GM23248 (cell line): Measurements from ENCODE around the gene DNAAF1.

- RAMPAGE, long total RNA, result no peak
Measured at GRCh38 chr16:82481208-82481418, 145.7 kb upstream of the CDH13 start.

GRCh38 chr16:82584716-82585401 is 41.9 kb upstream of the CDH13 start:
- RAMPAGE, long total RNA, result no peak

GRCh38 chr16:82633901-82634931 is 7.4 kb downstream of the CDH13 start:
- RAMPAGE, long total RNA, result no peak

DNA sequence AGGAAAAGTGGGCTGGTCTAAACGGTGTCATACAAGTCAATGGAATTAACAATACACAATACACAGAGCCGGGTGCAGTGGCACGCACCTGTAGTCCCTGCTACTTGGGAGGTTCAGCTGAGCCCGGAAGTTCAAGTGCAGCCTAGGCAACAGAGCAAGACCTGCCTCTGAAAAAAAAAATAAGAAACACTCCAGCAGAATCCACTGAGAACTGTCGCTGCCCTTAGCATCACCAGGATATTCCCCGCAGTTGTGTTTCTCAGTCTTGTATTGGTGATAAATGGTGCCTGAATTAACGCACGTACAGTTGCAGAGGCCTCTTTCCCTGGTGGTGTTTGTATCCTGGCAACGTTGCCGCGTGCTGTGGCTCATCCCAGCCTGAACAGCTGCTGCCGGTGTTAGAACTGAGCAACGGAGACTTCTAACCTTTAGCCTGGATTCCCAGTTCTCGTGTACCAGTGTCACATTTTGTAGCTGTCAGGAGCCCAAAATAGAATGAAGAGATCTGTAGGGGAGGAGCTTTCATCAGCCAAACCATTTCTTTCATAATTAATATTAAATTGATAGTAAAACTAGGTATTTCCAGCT is 4.8 kb downstream of the MLYCD start:
- RAMPAGE, long total RNA, result no peak

- RAMPAGE, long total RNA, result no peak
Measured at GRCh38 chr16:83911785-83912421, 13.0 kb downstream of the MLYCD start.

DNA sequence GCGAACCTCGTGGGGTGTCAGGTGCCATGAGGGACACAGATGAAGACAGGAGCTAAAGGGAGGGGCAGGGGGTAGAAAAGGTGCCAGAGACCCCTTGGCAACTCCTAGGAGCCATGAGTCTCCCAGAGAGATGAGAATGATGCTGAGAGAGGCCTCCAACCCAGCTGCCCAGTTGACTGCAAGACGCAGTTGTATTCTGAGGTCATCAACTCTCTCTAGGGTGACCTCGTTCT is 13.4 kb downstream of the MLYCD start:
- RAMPAGE, long total RNA, result no peak

DNA sequence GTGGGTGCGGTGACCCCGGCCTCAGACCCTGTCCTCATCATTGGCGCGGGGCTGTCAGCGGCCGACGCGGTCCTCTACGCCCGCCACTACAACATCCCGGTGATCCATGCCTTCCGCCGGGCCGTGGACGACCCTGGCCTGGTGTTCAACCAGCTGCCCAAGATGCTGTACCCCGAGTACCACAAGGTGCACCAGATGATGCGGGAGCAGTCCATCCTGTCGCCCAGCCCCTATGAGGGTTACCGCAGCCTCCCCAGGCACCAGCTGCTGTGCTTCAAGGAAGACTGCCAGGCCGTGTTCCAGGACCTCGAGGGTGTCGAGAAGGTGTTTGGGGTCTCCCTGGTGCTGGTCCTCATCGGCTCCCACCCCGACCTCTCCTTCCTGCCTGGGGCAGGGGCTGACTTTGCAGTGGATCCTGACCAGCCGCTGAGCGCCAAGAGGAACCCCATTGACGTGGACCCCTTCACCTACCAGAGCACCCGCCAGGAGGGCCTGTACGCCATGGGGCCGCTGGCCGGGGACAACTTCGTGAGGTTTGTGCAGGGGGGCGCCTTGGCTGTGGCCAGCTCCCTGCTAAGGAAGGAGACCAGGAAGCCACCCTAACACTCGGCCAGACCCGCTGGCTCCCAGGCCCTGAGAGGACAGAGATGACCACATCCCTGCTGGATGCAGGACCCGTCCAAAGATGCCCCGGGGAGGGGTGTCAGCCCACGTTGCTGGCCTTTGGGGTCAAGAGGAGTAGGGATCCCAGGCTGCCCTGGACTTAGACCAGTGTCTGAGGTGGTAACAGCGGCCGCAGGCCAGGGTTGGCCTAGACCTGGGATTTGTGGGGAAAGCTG is 2.4 kb upstream of the NECAB2 start:
- RAMPAGE, long total RNA, result no peak

DNA sequence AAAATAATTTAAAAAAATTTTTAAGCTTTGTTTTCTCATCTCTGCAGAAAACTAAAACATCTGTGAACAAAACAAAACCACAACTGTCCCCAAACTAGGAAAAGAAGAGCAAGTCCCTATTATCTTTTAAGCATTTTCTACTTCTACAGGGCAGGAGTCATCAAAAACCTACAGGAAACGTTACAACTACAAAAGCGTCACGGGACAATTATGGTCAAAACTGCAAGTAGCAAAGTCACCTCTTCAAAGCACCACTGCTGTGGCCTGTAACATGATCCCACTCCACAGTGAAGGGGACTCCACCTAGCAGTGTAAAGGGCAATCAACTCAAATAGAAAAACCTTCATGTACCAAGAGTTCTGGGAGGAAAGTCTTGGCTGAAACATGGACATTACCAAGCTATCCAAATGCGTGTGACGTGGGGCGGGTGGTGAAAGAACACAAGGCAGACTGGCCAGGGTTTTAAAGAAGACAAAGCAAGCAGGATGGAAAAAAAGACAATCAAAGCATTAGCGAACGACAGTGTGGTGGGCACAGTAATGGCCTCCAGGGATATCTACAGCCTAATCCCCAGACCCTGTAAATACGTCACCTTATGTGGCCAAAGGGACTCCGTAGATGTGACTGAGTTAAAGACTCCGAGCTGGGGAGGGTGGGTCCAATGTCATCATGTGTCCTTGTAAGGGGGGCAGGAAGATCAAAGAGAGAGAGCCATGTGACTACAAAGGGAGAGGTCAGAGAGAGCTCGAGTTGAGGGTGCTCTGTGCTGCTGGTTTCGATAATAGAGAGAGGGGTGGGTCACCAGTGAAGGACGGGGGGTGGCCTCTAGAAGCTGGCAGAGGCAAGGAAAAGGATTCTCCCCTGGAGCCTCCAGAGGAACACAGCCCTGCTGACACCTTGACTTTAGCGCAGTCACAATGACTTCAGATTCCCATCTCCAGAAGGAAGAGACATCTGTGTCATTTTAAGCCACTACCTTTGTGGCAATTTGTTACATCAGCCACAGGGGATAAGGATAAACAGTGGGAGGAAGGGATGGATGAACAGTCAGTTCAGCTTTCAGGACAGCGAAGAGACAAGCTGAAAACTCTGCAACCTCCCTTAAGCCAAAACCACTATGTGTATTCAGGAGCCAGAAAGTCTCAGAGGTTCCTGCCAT is 6.0 kb downstream of the HSDL1 start:
- RAMPAGE, long total RNA, result no peak

GRCh38 chr16:84144990-84145618 is at the start of gene DNAAF1:
Gene DNAAF1, plus strand, starts transcription at chr16:84145308.
- RAMPAGE, long total RNA, result no peak

- RAMPAGE, long total RNA, result no peak
Measured at GRCh38 chr16:84194408-84194970, 3.5 kb downstream of the ADAD2 start.

- RAMPAGE, long total RNA, result no peak
Measured at GRCh38 chr16:84196920-84197391, 6.0 kb downstream of the ADAD2 start.

DNA sequence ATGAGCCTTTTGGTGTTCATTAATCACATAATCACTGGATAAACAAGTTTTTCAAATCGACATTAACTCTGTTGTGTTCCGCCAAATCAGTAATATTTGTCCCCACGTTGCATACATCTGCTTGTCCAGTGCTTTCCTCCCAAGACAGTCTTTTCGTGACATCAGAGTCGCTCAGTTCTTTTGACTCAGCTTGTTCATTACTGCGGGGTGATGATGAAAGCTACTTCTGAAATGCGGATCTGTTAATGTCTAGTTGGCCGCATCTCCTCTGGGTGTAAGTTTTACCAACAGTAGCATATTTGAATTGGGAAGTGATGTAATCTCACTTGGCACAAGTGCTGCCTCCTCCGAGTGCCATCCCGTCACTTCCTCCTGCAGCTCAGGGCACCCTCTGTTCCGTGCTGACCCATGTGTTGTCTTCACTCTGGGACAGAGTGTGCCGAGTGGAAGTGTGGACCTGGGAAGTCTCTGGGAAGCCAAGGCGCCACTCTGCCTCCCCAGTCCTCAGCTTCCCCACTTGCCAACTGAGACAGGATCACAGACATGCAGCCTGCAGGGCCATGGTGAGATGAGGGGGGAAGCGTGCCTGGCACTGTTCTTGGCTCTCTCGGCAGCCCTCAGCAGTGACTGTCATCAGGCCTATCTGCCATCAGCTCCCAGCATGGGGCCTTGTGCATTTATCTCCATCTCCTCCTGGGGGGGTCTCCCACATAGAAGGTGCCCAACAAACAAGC is 8.9 kb downstream of the ADAD2 start:
- RAMPAGE, long total RNA, result no peak

DNA sequence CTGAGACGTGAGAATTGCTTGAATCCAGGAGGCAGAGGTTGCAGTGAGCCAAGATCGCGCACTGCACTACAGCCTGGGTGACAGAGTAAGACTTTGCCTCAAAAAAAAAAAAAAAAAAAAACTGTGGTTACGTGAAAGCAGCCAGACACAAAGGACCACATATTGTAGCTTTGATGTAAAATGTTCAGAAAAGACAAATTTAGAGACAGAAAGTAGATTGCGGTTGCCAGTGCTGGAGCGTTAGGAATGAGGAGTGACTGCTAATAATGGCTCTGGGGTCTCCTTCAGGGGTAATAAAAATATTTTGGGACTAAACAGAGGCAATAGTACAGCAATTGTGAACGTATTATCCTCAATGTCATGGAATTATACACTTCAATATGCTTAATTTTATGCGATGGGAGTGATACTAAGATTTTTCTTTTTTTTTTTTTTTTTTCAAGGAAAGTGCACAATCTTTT is 4.1 kb upstream of the MEAK7 start:
- RAMPAGE, long total RNA, result no peak

- RAMPAGE, long total RNA, result no peak
Measured at GRCh38 chr16:84559148-84559510, 54.7 kb upstream of the MEAK7 start.

DNA sequence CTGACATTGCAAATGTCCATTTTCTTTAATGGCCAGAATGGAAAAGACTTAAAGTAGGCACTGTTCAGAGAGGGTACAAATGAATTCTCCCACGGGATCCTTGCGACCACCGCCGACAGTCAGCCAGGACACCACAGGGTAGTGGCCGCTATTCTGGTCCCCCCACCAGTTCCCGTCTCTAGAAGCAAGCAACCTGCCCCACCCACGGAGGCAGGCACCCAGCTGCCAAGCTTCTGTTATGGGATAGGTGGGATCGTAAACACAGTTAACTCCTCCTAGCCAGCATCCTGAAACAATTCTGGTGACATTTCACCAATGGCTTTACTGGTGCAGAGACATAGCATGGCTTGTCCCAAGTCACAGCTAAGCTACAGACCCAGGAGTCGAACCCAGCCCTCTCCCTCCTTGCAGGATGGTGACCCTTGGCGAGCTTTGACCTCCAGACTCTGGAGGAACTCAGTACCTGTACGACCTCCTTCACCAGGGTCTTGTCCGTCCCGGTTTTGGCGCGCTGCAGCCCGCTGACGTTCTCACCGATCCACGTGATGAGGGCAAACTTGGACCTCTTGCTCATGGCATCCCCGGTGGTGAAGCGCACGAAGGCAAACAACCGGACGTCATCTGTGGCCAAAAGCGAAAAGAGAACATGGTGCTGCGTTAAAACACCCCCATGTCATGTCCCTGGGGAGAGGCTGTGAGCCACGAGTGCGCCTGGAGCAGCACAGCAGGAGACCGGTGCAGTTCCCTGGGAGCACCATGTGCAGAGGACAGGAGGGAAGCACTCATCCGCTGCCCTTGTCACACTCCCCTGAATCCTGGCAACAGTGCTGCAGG is 28.0 kb downstream of the COTL1 start:
- RAMPAGE, long total RNA, result no peak

GRCh38 chr16:84600635-84601408 is 17.1 kb downstream of the COTL1 start:
- RAMPAGE, long total RNA, result no peak

DNA sequence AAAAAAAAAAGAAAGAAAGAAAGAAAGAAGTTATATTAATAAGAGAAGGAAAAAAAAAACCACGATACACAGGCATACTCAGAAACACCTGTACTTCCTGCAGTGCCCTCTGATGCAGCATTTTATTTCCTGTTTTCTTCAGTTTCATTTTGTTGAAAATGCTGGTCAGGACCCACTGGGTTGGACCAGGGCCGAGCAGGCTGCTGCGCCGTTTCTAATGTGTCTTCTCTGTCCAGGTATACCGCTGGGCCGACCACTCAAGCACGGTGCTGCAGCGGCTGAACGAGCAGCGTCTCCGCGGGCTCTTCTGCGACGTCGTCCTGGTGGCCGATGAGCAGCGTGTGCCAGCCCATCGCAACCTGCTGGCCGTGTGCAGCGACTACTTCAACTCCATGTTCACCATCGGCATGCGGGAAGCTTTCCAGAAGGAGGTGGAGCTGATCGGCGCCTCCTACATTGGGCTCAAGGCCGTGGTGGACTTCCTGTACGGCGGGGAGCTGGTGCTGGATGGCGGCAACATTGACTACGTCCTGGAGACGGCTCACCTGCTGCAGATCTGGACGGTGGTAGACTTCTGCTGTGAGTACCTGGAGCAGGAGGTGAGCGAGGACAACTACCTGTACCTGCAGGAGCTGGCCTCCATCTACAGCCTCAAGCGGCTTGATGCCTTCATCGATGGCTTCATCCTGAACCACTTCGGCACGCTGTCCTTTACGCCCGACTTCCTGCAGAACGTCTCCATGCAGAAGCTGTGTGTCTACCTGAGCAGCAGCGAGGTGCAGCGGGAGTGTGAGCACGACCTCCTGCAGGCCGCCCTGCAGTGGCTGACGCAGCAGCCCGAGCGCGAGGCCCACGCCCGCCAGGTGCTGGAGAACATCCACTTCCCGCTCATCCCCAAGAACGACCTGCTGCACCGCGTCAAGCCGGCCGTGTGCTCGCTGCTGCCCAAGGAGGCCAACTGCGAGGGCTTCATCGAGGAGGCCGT is 8.6 kb downstream of the KLHL36 start:
- RAMPAGE, long total RNA, result no peak

DNA sequence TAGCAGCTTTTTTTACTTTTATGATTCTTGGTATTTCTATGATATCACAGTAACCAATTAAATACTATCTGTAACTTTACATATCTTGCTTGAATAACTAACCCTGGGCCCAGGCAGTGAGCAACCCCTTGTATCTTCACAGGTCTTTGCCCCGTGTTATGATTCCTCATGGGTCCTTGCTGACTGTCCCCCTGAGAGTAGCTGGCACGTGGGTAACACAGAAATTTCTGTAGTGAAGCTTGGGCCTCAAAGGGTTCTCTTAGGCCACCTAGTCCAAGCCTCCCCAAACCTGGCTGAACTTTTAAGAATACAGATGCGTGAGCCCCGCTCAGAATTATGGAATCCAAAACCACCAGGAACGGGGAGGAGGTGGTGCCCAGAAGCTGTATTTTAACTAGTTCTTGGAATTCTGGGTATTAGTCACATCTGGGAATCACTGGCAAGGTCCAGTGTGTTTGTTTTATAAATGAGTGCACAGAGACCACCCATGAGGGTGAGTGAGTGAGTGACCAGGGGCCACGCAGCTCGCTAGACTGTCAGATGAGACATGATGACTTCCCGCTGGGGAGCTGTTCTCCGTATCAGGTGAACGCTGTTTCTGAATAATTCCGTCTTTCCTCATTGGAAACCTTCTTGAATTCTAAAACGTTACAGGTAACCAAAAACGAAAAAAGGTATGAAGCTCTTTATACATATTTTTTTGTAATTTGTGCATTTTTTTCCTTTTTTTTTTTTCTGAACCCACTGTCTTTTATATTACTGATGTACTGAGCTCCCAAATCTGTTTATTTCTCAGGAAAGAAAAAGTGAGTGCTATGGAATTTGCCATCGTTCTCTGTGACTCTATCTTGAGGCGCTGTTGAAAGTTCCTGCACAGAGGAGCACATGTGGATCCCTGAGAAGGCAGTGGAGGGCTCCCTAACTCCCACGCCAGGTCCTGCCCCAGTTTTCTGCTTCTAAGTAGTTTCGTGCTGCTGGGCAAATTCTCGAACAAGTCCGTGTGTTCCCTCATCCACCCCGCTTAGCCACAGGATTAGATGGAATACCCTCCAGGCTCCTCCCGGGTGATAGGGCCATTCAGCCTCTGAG is 14.3 kb downstream of the KLHL36 start:
- RAMPAGE, long total RNA, result no peak

GRCh38 chr16:84735856-84736253 is 36.1 kb downstream of the USP10 start:
- RAMPAGE, long total RNA, result no peak

- RAMPAGE, long total RNA, result no peak
Measured at GRCh38 chr16:84737630-84738300, 38.0 kb downstream of the USP10 start.